Cardiac fibroblast (primary cell): ENCODE measurements around the genes EN1, DBI, SCTR and TMEM185B.

DNA sequence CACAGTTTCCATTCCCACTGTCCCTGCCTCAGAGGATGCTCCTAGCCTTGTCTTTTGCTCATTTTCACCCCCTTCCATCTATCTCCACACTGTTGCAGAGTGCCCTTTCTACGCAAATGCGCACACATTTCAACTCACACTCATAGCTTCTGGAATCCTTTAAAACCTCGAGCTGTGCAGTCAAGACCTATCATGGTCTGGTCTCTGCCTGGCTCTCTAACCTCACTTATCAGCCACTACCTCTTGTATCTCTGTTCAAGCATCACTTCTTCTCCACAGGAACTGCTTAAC lies 95.7 kb upstream of the DDX18 start:
- RRBS, result no CpG with 5 or more reads among the region's 3 CpGs

- RRBS, result no CpG with 5 or more reads among the region's 25 CpGs
These were observed 521 bp upstream of the CCDC93 start for GRCh38 chr2:118014347-118014835.

DNA sequence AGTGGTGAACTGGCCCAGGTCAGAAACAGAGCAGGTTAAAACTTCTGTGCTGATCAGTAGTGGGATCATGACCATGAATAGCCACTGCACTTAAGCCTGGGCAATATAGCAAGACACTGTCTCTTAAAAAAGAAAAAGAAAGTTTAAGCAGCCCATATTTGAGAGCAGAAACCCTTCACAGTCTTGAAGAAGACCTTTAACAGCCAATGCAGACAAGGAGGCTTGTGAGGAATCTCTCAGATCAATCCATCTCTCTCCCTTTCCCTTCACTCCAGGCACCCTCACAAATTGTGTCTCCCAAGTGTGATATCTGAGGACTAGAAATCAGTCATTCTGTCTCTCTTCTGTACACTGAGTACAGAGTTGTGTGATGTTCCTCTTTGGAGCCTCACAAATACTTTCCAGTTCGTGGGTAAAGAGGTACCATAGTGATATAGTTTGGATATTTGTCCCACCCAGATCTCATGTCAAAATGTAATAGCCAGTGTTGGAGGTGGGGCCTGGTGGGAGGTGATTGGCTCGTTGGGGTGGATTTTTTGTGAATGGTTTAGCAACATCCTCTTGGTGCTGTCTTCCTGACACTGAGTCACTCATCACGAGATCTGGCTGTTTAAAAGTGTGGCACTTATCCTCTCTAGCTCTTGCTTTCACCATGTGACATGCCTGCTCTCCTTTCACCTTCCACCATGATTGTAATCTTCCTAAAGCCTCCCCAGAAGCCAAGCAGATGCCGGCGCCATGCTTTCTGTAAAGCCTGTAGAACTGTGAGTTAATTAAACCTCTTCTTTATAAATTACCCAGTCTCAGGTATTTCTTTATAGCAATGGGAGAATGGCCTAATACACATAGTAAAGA lies 2.9 kb upstream of the CCDC93 start:
- RRBS, result no CpG with 5 or more reads among the region's 5 CpGs

DNA sequence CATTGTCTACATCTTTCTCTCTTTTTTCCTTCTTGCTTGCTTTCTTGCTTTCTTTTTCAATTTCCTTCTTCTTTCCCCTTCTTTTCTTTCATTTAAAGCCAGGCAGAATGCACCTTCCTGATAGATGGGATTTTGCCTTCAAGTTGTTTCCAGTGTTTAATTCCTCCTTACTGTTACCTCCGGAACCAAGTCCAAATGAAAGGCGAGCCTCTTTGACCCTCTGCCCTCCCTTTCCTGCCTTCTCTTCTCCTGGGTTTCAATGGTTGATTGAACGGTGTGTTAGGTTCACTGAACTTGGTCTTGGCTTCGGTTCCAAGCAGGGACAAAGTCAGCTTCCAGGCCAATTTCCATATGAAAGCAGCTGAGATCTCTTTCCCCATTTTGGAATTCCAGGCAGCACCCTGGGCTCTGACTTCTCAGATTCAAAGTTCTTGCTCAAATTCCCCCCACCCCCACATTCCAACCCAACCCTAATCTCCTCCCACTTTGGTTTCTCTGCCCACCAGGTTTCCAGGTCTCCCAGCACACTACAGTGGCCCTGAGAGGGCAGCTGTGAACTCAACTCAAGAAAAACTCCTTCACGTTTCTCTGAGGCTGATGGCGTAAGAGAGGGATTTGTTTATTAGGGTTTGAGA lies 230.9 kb downstream of the INSIG2 start:
- RRBS, result no CpG with 5 or more reads among the region's 6 CpGs

DNA sequence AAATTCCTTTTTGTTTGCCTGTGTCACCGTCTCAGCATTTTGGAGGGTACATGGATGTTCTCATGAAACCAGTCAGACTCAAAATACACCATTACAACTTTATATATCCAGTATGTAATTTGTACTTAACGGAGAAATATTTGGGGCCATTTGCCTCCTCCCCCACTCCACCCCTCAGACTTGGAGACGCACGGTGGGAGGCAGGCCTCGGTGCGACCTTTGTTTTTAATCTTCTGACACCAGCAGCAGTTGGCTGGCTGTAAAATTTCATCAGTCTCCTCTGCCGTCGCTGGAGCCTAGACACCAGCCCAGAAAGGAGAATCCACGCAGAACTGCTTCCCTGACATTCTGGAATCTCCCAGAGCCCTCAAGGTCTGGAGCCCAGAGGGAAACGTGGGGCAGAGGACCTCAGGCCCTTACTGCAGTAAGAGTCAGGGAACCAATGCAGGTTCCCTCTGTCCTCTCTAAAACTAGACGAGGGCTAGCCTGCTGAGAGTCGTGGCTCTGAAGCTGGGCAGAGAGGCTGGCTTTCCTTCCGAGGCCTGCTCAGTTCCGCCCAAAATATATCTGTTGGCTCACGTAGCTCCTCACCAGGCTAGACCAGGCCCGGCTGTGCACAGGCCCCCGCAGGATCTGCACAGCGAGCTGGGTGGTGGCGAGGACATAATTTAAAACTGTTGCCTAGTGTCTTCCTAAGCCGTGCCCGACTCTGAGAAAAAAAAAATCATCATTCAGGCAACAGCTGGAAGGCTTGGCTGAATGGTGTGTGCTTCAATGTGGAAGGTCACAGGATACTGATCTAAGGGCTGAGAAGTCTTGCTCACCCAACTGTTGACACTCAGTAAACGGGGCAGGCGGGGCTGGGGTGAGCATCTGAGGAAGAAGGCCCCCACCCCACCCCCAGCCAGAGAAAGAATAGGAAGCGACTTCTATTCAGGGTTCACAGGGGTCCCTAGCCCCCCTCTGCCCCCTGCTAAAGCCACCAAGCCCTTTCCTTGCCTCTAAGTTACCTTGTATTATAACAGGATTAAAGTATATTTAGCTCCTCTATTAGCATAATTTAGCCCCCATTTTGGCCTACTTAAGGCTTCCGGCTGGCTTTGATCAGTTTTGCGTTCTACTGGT lies 40.4 kb downstream of the EN1 start:
- RRBS, result no CpG with 5 or more reads among the region's 26 CpGs

- RRBS, result 0% methylated on average over 5 of the region's 24 CpGs
These were observed 11.5 kb downstream of the EN1 start for GRCh38 chr2:118836027-118836331.

DNA sequence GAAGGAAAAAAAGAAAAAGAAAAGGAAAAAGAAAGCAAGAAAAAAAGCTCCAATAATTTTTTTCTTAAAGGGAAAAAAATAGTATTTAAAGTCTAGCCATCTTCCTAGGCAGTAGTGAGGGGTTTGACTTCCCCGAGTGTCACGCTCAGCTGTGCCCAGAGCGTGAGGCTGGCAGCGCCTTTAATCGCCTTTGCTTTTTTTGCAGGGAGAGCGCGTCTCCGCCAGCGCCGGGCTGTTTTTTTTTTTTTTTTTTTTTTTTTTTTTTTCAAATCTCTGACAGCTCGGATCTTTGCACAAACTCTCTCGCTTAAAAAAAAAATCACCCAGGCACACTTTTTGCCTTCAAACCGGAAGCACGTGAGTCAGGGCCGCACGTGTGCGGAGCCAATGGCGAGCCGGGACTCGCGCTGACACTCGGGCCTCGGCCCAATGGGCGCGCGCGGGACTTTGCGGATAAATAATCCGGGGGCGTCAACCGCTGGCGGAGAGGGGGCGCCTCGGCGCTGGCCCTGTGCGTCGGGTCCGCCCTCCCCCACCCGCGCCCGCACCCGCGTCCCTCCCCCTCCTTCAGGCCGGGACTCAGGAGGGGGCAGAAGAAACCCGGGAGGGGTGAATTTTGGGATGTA lies at the start of gene EN1:
Gene EN1, minus strand, starts transcription at position 157 of the 626 bp plus-strand sequence.
- RRBS, result 2% methylated on average over 18 of the region's 45 CpGs

GRCh38 chr2:118857472-118857741 lies 10.0 kb upstream of the EN1 start:
- RRBS, result 4% methylated on average over 19 of the region's 19 CpGs

GRCh38 chr2:118989336-118989821 lies 47.4 kb downstream of the MARCO start:
- RRBS, result no CpG with 5 or more reads among the region's 4 CpGs

GRCh38 chr2:119366907-119367982 lies at the start of gene DBI:
TSS of gene DBI (plus strand) at chr2:119366977.
- RRBS, result 1% methylated on average over 14 of the region's 69 CpGs

- RRBS, result no CpG with 5 or more reads among the region's 11 CpGs
These were observed 43.4 kb downstream of the TMEM37 start for GRCh38 chr2:119474951-119475623.

- RRBS, result 20% methylated on average over 1 of the region's 23 CpGs
These were observed 35.8 kb downstream of the SCTR start for GRCh38 chr2:119488263-119489139.

DNA sequence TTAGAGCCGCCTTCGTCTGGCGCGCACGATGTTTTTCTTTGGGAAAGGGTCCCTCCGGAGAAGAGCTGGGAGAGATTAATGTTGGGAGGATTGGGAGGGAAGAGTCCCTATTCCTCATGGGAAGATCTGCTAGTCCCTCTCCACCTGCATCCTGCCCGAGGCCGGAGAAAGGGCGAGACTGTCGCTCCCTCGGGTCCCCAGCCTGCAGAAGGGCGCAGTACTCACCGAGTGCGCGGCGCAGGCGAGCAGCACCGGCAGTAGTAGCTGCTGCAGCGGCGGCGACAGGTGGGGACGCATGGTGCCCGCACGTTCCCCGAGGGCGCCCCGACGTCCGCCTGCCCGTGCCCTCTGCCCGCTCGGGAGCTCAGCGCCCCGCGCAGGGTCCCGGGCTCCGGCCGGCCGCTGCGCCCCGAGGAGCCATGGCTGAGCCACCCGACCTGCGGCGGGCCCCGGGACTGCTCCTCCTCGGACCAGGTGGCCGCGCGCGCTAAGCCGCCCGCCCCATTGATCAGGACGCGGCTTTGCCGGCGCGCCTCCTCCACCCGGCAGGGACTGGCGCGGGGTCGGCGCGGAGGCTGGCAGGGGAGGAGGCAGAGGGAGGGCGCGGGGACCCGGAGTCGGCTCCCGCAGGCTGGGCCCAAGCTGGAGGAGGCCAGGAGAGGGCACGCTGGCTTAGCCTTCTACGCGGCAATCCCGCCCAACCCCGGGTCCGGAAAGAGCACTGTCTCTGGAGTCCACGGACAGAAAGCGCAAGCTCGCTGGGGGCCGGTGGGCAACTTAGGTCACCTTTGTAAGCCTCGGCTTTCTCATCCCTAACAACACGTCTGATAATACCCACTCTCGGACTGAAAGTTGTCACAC lies at the start of gene SCTR:
Gene SCTR, minus strand, starts transcription at position 554 of the 861 bp plus-strand sequence.
- RRBS, result 7% methylated on average over 47 of the region's 81 CpGs

DNA sequence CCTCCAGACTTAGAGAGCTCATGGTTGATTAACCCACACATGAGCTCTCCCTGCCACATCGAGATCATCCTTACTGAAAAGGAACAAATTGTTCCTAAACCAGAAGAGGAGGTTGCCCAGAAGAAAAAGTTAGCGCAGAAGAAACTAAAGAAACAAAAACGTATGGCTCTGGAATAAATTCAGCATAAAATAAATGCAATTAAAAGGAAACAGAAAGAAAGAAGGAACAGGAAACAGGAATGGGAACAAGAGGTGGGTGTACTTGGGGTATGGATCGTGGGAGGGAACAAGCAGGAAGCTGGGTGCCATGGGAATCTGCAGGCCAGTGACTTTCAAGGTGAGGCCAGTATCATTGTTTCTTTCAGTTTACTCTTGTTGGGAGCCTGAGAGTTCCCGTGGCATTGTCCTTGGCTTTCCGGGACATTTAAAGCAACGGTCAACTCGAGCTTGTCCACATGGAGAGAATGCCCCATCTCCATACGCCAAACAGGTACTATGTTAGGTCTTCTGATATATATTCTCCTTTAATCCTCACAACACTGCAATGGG lies 21.1 kb downstream of the TMEM177 start:
- RRBS, result no CpG with 5 or more reads among the region's 9 CpGs

DNA sequence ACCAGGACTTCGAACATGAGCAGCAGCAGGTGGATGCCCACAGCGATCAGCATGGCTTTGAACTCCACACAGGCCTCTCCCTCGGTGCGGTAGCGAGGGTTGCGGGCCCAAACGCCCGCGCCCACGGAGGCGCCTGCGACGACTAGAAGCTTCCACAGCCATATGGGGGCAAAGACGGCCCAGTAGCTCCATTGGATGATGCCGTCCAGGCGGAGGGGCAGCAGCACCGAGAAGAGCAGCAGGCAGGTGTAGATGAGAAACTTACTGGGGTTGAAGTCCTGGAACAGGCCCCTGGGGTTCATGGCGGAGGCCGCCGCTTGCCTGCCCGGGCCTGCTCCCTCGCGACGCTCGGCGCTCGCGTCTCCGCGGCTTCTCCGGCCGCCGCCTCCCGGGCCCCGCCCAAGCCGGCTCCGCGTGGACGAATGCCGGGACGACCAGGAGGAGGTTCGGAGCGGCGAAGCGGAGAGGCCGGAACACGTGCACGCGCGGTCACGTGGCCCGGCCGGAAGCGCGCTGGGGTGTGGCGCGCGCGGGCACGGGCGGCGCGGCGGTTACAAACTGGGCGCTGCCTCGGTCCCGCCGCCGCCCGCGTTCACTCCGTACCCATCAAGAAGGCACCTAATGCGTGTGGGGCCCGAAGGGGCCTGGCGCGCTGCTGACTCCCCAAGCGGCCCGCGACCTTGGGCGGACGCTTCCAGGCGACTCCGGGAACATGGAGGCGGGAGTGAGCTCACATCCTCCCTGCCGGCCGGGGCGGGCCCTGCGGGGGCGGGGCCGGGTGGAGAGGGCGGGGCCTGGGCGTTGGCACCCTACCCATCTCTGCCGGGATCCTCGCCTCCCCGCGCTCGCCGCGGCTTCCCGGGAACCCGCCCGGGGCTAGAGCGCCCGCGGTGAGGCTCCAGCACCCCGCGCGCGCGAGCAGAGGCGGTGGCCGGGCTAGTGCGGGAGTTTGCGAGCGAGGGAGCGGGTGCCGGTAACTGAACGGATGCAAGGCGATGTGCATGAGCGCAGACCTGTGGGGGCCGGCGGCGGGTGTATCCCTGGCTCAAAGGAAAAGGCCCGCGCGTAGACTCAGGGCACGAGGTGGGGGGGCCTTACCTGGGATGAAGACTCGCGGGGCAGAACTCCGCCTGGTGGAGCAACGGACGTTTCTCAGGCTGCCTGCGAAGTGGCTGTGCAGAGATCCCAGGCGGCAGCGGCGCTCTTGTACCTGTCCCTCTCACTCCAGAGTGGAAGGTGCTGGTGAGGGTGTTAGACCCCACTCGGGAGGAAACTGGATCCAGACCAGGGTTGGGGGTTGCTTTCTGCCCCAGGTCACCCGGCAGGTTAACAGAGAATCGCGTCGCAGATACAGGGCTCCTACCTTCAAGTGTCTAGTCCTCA lies at the start of gene TMEM185B:
Gene TMEM185B, minus strand, starts transcription at position 726 of the 1,383 bp plus-strand sequence.
- RRBS, result 3% methylated on average over 49 of the region's 141 CpGs

DNA sequence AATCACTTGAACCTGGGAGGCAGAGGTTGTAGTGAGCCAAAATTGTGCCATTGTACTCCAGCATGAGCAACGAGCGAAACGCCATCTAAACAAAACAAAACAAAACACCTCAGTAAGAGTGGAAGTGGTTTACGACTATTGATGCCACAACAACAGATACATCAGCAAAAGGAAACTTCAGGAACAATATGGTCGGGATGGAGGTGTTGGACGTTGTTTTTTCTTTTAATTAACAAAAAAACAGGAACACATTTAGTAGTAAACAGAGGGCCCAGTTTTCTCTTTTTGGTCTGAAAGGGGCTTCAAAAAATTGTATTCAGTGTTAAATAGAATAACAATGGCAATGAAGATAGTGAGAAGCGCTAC lies 9.8 kb upstream of the TMEM185B start:
- RRBS, result no CpG with 5 or more reads among the region's 7 CpGs

DNA sequence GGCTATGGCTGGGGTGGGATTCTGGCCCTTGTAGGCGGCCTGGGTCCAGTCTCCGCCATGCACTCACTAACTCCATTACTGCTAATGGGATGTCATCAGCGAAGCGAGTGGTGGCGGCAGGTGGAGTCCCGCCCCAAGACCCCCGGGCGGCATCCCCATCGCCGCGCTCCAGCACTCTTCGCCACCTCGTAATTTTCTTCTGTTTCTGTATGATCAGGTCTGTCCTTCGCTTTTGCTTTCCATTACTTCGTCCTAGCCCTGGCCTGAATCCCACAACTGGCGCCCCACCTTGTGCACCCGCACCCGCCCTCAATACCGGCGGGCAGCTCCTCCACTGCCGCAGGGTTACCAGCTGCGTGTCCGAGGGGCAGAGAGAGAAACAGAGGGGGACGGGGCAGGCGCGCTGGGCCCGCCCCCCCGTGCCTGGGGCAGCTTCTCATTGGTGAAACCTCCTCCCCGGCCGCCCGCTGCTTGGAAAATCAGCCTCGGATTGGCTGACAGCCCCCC lies 355 bp upstream of the RALB start:
- RRBS, result no CpG with 5 or more reads among the region's 32 CpGs

- RRBS, result no CpG with 5 or more reads among the region's 7 CpGs
These were observed 8.8 kb downstream of the RALB start for GRCh38 chr2:120261326-120262021.

GRCh38 chr2:120398194-120398476 lies 52.2 kb downstream of the INHBB start:
- RRBS, result no CpG with 5 or more reads among the region's 3 CpGs

GRCh38 chr2:120765723-120766877 lies 30.4 kb downstream of the GLI2 start:
- RRBS, result no CpG with 5 or more reads among the region's 30 CpGs